GM23248 (cell line): ENCODE measurements around a stretch of chr11.

DNA sequence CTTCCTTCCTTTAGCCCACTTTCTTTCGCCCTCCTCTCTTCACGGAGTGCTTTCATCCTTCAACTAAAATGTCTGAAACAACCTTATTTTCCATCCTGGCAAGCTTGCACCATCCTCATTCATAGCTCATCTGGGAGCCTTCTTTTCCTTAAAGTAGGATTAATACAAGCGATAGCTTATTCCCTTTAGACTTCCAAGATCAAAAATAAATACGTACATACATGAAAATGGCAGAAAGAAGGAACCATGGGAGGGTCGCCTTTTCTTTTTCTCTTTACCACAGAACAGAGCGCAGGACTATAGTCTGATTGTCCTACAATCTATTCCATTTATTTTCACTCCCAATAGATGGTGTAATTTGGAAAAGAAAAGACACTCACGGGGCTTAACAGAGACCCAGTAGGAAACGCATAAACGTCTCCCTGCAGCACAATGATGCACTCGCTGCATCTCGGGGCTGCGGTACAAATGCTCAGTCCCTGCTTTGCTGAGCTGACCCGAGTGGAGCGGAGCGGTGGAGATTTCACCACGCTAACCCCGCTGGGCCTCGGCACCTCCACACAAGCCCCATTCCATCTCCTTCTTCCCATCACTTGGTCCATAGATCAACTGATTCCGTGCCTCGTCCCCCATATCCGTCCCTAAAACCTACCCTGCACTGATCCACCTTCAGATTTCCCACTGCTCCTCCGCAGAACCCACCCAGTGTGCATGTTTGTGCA, 1.6 kb downstream of the FEZ1 start:
- RAMPAGE, long total RNA, result no peak

DNA sequence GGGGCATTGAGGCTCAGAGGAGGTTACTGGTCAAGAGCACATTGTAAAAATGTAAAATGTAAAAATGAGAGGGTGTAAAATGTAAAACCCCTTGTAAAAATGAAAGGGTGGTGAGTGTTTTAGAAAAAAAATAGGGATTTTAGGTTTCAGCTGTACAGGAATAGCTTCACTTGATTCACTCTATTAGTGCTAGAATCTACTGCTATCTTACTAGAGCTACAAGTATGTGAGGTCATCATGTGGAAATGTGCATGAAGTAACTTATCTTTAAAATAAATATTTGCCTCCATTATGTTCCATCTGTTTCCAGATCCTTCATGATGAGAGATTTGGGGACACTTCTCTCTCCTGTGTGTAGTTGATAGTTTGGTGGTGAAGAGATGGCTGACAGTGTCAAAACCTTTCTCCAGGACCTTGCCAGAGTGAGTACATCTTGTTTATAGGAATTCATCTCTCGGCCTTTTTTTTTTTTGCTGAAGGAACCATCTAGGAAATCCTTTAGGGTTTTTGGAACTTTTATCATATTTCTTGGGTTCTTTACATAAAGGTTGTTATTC, 2.9 kb downstream of the EI24 start:
- RAMPAGE, long total RNA, result no peak

- RAMPAGE, long total RNA, result no peak
Observed at GRCh38 chr11:125893756-125894373, 6.4 kb downstream of the HYLS1 start.

GRCh38 chr11:125951018-125951640, 5.3 kb downstream of the VSIG10L2 start:
- RAMPAGE, long total RNA, result no peak

DNA sequence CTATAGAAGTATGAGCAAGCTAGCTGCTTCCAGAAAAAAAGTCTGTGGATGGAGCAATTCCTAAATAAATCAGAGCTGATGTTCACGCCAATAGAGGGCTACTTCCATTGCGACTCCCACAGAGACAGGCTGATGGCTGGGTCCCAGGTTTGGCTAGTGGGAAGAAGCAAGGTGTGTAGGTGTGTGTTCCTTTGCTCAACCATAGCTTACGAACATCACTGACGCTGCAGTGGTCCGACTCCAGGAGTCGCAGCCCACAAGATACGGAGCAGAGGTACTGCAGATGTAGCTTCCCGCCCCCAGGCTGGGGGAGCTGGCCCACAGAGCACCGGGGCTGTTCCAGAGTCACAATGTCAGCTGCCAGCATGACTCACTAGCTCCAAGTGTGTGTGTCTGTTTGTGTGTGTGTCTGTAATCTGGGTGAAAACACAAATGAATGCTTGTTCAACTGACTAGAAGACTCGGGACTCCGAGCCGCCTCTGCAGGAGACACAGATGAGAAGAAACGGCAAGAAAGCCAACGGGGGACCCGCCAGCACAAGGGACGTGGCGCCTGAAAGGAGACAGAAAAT, 10.5 kb downstream of the VSIG10L2 start:
- RAMPAGE, long total RNA, result no peak

- RAMPAGE, long total RNA, result no peak
Observed at GRCh38 chr11:126102134-126103002, 39.7 kb upstream of the CDON start.

DNA sequence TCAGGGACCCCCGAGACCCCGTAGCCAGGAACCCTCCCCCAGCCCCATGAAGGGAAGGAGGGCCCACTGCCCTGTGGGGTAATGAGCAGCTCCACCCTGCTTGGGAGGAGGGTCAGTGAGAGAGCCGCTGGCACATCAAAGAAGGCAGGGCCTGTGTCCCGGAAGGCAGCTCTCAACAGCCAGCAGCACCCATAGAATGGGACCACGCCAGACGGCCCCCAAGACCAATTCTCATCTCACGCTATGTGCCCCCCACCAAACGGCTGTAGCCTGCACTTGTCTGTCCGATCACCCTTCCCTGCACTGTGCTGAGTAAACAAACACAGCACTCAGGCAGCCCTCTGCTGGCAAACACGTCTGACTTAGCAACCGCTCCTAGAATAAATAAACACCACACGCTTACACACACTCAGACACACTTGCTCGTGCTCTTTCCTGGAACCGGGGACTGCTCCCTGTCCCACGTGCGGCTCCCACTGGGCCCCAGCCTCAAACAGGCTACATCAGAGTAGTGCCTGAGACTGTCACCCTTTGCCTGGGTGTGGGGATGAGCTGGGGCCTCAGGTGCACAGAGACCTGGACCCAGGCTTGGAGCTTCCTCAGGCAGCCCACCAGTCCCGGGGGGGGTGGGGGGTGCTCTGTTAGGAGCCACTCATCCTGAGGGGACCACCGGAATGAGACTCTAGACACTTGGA, 53.2 kb upstream of the CDON start:
- RAMPAGE, long total RNA, result no peak

DNA sequence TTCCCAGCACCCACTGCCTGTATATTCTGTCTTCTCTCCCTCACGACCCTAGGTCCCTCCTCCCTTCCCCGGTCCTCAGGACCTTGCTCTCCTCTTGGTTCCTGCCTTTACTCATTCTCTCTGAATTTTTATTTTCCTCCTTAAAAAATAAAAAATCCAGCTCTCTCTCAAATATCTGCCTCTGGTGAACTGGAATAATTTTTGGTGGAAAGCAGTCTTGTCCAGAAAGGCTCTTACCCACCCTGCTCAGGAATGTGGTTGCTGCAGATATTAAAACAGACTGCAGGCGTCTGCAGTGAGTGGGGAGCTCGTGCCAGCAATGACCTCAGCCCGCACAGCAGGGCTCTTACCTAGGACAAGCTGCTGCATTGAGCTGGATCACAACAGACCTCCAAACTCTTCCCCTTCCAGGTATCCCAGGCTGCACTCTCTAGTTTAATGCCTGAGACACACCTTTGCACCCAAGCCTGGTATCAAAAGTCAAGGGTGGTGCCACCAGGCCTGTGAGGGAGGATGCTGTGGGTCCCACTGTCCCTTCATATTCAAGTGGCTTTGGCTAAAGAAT, 69.6 kb upstream of the CDON start:
- RAMPAGE, long total RNA, result no peak

GRCh38 chr11:126268137-126268738, 457 bp downstream of the SRPRA start:
- RAMPAGE, long total RNA, result no peak

DNA sequence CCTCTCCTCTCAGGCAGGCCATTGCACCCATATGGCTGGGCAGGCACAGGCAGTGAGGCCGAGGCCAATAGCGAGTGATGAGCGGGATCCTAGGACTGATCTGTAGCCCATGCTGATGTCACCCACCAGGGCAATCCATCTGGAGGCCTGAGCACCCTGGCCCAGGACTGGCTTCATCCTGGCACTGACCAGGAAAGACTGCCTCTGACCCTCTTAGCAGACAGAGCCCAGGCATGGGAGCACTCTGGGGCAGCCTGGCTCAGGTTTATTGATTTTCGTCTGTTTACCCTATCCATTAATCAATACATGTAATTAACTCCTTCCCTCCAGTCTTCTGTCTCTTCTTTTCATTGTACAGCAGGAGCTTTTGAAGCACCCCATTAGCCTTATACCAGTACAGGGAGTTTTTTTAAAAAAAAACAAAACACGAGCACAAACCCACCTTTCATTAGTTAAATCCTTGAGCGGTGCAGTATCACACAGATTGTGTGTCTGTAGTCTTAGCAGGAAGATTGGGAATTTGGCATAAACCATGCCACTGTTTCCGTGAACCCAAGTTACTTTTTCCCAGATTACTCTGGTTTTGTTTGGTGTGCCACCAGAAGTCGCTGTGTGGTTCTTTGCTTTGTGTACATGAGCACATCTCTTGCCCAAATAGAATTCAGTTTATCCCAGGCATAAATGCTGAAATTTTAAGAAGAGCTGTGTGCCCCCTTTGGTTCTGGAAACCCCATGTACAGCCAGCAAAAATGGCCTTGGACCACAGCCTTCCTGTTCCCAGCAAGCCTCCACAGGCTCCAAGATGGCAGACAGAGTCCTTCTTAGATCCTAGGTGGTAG, 4.9 kb upstream of the TIRAP start:
- RAMPAGE, long total RNA, result no peak

DNA sequence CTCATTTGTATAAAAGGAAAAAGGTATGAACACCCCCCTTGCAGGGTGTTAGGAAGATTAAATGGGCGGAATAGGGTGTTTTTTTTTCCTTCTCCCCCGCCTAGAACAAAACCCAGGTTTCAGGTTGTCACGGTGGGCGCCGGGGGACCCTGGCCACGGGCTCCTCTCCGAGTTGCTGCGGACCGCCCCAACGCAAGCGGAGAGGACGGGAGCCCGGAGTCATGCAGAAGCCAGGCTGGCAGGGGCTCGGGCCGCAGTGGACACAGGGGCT, 260 bp upstream of the TIRAP start:
- RAMPAGE, long total RNA, result no peak

DNA sequence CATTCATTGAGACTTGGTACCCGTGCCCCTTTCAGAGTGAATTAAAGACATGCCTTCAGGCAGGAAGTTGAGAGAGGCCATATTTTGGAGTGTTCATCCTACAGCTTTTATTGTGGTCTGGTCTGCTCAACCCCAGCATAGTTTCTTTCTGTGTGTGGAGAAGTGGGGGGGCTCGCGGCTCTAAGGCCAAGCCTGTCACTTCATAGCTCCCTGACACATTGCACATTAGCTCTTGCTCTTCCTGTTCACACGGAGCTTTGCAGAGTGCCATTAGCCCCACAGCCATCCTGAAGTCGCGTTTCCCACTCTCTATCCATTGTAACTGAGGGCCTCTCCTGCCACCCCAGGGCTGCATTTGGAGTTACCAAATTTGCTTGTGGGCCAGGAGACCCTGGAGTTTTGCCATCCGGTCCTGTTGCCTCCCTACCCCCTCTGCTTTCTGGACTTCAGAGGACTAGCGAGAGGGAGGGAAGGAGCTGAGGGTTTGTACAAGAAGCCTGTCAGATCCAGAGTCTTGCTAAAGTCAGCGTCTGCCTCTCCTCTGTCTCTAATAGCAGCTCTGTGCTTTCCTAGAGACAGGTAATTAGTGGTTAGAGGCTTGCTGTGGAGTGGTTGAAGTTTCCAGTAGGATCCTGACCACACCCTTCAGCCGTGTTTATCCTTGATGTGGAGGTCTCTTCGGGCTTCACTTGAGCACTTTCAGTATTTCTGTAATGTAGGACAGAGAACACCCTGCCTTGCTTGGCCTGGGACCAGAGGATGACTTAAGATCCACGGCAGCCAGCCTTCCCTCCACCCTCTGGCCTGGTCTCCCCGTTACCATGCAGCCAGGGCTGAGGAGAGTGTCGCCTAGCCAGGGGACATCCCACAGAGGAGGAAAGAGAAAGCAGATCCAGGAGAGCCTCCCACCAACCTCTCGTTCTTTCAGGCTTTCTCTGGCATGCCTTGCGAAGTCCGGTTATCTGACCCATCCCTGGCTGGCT, 14.1 kb downstream of the DCPS start:
- RAMPAGE, long total RNA, result no peak

GRCh38 chr11:126326140-126326378, 22.2 kb downstream of the DCPS start:
- RAMPAGE, long total RNA, result no peak

DNA sequence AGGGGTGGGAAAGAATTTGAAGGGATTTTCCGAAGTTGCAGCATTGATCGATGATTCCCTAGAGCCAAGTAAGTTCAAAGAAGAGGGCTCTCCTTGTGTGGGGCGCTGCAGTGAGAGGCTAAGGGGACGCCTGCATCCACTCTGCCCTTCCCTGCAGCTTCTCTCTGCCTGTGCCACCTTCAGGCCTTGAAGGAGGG, 16.0 kb upstream of the ST3GAL4 start:
- RAMPAGE, long total RNA, result no peak

GRCh38 chr11:126358119-126358768, 2.8 kb downstream of the ST3GAL4 start:
- RAMPAGE, long total RNA, result no peak

DNA sequence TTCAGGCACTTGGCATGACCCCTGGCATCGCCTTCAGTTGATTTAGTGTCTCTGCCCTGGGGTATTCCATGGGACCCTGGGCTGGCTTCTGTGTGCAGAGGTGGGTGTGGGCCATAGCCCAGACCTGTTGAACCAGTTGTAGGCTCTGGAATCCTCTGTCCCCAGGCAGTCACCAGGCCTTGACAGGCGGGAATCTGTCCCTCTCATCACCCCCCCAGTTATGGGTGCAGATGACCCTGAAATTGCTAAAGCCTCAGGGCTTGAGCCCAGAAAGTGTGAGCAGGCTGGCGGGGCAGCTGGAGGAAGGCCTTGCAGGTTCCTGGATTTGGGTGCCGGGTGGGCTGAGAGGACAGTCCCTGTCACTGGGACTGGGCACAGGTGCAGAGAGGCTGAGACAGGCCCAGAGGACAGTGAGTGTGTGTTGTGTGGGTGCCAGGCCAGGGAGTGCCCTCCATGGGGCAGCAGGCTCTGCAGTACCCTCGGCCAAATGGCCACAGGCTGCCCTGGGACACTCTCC, 27.2 kb downstream of the ST3GAL4 start:
- RAMPAGE, long total RNA, result no peak

DNA sequence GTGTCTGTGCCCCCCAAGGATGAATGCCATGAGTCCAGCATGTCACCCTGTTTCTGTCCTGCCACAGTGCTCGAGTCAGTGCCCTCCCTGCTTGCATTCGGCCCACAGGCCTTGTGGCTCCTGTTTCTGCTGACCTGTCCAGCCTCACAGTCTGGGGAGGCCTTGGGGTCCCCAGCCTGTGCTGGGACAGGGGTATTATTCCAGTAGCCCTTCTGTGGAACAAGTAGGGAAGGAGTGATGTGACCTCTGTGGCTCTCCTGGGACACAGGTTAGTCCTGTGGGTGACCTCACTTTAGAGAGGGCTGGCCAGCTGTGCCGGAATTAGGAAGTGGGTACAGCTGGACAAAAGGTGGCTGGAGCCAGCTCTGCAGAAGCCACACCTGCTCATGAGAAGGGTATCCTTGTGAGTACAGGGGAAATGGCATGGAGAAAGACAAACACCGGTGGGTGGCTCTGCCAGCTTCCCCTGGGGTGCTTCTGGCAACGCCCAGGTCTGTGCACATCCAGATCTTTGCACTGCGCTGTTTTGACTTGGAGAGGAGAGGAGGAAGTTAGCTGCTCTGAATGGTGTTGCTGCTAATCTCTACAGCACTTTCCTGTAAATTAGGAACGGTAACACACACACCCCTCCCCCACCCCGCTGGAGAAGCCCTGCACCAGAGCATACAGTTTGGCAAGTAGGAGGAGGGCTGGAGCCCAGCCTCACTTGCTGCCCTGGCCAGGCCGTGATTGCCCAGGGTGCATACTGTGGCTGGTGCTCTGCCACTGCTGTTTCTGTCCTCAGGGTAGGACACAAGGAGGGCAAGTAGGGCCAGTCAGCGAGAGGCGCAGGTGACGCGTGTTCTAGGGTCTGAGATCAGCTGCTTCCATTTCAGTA, 31.0 kb downstream of the ST3GAL4 start:
- RAMPAGE, long total RNA, result no peak

- RAMPAGE, long total RNA, result no peak
Observed at GRCh38 chr11:126478062-126478336, 122.5 kb downstream of the ST3GAL4 start.

- RAMPAGE, long total RNA, result no peak
Observed at GRCh38 chr11:126585772-126586353, 230.4 kb downstream of the ST3GAL4 start.

GRCh38 chr11:126922009-126922445, 78.5 kb downstream of the KIRREL3 start:
- RAMPAGE, long total RNA, result no peak